ENCODE measurements around the gene GALNT10.

- PRO-cap = no peak
Observed at GRCh38 chr5:150600039-150600470, 40.4 kb upstream of the SYNPO start.

- PRO-cap = no peak
Observed at GRCh38 chr5:150613945-150614779, 26.3 kb upstream of the SYNPO start.

GRCh38 chr5:150617014-150617396, 23.5 kb upstream of the SYNPO start:
- PRO-cap = no peak

DNA sequence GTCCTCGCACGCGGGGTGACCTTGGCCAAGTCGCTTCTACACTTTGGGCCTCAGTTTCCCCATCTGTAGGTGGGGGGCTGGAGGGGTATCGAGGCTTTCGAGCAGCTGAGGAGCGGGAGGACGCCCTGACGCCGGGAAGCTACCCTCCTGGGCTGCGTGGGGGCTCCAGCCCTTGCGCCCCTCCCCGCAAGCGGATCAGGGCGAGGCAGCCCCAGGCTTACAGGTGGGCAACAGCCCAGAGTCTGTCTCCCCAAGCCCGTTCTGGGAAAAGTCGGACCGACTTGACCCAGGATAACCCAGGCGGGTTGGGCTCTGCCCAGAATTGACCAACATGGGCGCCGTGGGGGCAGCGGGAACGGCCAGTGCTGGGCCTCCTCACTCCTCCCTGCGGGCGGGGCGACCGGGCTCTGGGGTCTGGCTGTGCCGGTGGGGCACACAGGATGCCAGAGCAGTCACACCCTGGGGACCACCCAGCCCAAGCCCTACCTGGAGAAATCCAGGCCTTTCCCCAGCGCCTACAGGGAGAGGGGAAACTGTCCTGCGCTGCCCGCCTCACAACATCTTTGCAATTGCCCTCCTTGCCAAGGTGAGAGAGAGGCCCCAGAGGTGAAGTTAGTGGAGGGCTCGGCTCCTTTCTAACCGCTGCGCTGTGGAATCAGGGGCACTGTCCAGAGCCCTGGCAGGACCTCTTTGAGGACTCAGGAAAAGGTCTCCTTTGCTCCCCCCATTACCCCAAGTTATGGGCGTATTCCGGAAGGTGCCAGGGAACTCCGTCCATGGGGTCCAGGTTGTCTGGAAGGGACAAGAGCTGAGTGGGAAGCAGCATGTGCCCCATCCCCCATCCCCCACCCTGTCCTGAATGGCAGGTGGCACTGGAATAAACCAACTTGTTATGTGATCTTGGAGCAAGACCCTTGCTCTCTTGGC, 15.2 kb upstream of the SYNPO start:
- PRO-cap = no peak

DNA sequence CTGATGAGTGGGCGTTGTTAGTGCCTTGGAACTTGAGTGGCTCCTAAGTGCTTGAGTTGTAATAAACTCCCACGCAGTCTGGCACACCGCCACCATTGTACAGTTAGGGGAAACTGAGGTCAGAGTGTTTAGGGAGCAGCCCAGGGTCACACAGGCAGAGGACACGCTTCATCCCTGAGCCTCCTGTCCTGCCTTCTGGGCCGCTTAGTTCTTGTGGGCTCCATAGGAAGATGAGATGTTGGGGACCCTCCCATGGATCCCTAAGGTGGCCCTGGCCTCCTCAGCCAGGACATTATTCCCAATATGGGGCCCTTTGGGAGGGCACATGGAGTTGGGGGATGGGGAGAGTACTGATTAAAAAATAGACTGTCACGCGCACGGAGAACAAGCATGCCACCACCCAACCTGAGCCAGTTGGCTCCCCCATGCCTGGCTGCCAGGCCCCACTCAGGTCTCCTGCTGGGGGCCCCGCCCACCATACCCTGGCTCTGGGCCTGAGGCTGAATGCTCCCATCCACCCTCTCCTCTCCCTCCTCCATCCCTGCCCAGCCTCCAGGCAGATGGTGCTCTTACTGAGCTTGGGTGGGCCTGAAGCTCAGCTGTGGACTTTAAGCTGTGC, 10.2 kb upstream of the SYNPO start:
- PRO-cap = no peak

- PRO-cap = no peak
Observed at GRCh38 chr5:150643160-150643657, 2.7 kb downstream of the SYNPO start.

DNA sequence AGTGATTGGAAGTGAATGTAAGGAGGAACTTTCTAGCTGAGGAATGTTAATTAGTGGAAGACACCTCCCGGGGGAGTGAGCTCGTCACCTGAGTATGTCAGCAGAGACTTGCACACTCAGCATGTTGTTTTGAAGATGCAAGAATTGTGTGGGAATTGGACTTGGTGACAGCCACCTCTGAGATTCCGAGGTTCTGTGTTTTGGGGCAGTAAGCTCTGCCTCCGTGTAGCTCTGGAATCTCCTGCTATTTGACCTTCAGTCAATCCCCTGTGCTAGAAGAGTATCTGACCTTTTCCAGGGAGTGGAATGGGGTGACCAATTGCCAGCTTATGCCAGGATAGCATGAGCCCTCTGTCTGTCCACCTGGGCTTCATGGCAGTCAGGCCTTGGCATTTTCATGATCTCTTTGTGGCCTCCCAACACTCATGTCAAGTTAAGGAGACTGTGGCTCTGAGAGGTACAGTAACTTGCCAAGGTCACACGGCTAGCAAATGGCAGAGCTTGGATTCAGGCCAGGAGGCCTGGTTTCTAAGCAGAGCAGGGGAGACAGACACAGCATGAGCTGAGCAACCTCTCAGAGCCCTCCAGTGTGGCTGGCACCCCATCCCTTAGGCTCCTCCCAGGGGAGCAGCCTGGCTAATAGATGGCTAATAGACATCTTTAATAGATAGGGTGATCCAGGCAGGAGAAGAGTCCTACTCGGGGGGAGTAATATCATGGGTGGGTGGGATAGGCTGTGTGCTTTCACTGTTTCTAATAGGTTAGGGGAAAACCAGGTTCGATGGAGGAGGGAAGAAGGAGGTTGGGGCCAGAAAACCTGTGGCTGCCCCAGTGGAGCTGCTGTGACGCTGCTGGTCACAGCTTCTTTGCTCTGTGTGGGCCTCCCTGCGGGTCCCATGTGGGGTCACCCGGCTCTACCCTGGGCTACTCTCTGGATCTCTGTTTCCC, 4.0 kb downstream of the SYNPO start:
- PRO-cap = no peak

DNA sequence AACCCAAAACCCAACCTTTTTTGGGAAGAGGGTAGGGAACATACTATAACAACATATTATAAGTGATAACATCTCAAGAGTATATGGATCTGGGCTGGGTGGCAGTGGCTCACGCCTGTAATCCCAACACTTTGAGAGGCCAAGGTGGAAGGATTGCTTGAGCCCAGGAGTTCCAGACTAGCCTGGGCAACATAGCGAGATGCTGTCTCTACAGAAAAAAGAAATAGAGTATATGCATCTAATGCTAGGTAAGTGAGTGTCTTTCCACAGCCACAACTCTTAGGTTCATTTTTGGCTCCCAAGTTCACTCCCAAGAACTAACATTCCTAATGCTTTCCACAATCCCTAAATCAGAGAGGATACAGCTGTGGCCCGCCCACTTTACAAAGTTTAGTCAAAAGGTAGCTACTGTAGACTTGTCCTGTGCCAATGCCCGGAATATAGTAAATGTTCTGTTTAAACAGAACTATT, 1.4 kb downstream of the RBM22 start:
- PRO-cap = no peak

GRCh38 chr5:151134115-151135022, 23.2 kb downstream of the ANXA6 start:
- PRO-cap = no peak

DNA sequence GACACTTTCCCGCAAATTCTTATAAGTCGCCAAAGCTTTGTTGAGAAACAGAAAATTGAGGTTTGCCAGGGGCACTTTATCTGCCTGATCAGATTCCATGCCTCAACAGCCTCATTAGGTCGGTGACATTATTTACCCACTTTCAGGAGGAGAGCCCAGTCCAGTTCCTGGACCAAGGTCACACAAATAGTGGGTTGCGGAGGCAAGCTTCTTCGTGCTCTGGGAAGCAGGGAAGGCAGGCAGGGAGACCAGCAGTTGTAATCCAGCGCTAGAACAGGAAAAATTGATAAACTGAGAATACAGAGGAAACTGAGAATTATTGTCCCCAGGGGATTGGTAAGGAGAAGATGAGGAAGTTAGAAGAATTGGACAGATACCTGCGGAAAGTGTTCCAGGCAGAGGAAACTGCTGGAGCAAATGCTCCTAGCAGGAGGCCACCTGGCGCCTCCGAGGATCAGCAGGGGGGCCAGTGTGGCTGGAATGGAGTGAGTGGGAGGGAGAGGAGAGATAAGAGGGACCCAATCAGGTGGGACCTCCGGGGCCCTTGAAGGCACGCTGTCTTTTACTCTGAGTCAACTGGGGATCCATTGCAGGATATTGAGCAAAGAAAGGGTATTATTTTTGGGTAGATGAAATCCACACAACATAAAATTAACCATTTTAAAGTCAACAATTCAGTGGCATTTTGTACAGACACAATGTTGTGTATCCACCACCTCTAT, 633 bp upstream of the ANXA6 start:
- PRO-cap = unidirectional peak, minus-strand start at position 407 of the sequence

DNA sequence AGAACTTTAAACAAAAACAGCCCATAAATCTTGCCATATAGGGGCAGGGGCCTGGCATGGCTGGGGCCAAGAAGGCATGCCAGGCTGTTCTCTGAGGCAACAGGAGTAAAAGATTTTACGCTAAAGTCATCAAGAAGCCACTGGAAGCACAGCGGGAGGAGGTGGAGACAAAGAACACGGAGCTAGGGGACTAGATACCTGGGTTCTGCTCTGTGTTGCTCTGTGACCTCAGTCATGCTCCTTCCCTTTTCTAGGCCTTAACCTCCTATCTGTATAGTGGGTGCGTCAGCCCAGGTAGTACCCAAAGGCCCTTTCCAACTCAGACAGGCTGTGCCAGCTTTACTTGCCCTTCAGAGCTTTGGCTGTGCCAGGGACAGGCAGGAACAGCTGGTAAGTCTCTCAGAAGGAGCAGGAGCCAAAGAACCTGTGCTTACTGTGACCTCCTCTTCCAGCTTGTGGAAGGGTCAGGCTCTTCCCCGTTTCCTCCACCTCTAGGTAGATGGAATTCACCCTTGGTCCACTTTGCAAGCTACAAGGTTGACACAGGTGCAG, 1.9 kb downstream of the CCDC69 start:
- PRO-cap = no peak

- PRO-cap = no peak
Observed at GRCh38 chr5:151253590-151254132, 676 bp downstream of the GM2A start.

DNA sequence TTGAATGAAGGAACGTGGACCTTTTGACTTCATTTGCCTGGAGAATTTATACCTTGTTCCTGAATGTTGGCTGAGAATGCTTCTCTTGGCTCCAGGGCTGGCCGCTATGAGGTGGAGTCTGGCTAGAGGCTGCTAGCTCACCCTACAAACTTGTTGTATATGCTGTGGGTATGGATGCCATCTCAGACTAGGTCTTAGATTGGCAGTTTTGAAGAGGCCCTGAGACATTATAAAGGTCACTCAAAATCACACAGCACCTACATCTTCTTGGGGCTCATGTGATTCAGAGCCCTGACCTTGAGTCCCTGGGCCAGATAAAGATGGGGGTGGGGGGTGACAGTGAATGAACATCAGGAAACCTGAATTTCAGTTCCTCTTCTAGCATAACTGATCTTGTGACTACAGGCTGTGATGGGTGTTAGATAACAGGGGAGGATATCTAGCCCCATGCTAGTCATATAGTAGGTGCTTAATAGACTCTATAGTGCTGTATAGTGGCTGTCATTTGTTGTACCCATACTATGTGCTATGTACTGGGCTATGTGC, 2.8 kb downstream of the GM2A start:
- PRO-cap = no peak

GRCh38 chr5:151434409-151434848, 13.0 kb upstream of the SLC36A1 start:
- PRO-cap = no peak

GRCh38 chr5:151675584-151676014, 11.1 kb downstream of the SPARC start:
- PRO-cap = bidirectional peak, plus-strand start at chr5:151675797, minus-strand start at chr5:151675738

DNA sequence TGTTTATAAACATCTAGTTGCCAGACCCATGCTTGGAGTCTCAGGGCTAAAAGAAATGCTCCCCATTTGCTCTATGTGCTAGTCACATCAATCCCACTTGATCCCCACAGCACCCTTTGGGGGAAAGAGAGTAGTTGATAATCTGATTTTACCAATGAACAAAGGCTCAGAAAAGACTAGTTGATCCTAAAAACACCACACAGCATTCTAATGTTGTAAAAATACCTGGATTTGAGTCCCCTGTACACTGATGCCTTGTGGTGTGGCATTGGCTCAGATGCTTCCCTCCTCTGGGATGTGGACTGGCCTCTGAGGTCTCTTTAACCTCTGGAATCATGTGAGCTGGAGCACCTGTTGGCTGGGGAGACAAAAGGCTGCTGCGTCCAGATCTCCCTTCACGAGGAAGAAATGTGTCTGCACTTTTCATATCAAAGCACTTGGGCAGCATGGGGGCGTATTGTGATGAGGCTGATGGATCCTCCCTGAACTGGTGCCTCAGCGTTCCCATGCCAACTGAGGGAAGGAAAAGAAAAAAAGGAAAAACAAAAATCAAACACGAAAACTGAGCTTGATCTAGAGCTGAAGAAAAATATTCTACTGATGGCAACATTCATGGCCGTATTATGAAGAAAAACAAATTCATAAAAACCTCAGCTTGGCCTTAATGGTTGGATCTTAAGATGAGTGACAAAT, 26.0 kb downstream of the GRIA1 start:
- PRO-cap = no peak

- PRO-cap = no peak
Observed at GRCh38 chr5:154042799-154043224, 4.0 kb downstream of the MFAP3 start.

GRCh38 chr5:154190257-154191481, at the start of gene GALNT10:
TSS of gene GALNT10 (plus strand) at chr5:154190733.
- PRO-cap = bidirectional peak, plus-strand start at chr5:154190454, minus-strand start at chr5:154190413; unidirectional peak, plus-strand start at chr5:154190454; unidirectional peak, plus-strand start at chr5:154190584; bidirectional peak, plus-strand start at chr5:154190733, minus-strand start at chr5:154190710

DNA sequence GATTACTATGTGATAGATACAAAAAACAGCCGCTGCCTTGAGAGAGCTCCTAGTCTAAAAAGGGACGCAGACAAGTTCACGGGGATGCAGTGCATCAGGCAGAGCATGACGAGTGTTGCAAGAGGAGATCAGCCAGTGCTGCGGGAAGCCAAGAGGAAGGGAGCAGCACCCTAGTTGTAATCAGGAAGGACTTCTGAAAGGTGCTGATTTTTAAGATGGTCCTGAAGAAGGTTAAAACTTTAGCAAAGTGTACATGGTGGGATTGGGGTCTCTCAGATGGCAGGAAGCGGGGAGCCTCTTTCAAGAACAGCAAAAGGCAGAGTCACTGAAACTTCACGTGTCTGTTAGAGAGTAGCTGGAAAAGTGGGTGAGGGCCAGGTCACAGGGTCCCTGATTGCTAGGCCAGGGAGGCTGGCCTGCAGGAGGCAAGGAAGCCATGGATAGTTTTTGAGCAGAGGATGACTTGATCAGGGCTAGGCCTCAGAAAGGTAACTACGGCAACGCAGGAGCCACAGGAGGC, 15.9 kb downstream of the GALNT10 start:
- PRO-cap = no peak

- PRO-cap = no peak
Observed at GRCh38 chr5:154352656-154353091, 93.1 kb upstream of the SAP30L start.

Measured in endodermal cell (in vitro differentiated cells).